Gastrocnemius medialis (tissue), 3 donors: ENCODE measurements around the genes SI and ZBBX.

DNA sequence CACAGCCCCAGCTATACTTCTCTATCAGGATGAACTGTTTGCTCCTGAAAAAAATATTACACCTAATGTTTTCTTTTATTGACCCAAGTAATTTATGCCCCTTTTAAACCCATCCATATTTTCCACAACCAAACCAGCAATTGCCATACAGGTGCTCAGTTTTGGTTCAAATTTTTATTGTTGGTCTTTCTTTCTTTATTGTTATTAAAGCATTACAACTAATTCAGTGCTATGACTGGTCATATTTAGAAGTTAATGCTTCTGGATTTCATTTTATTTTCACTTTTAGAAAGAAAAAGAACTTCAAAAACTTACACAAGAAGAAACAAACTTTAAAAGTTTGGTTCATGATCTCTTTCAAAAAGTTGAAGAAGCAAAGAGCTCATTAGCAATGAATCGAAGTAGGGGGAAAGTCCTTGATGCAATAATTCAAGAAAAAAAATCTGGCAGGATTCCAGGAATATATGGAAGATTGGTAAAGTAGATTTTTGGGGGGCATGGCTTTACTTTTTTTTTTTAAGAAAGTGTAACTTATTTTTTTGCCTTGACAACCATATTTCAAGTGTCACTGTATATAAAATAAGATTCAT lies 19.7 kb downstream of the SMC4 start:
- PRO-cap, result no peak
- RAMPAGE, long total RNA, 3 experiments, result no peak in any of the 3 experiments

DNA sequence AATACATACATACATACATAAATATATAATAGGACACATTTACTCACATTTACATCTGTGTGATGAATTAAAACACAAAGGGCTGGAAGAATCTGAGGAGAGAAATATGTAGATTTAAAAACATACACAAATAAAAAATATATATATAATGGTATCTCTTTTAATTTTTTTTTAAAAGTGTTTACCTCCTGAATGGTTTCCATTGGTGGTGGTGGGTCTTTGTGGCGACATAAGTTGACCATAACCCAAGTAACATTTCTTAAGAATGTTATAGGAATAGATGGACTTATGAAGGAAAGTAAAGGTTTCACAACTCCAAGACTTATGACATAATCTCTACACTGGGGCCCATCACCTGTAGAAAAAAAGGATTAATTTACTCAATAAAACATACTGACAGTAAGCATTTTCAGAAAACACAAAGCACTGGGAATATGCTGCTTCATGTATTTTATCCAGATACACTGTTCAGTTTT lies 39.6 kb downstream of the KPNA4 start:
- PRO-cap, result no peak
- RAMPAGE, long total RNA, 3 experiments, result no peak in any of the 3 experiments

GRCh38 chr3:160677410-160678202 lies 646 bp downstream of the ARL14 start:
- PRO-cap, result no peak
- RAMPAGE, long total RNA, 3 experiments, result no peak in any of the 3 experiments

- PRO-cap, result no peak
- RAMPAGE, long total RNA, 3 experiments, result no peak in any of the 3 experiments
These were observed 50.4 kb downstream of the PPM1L start for GRCh38 chr3:160806291-160806883.

GRCh38 chr3:160809414-160809768 lies 53.4 kb downstream of the PPM1L start:
- PRO-cap, result bidirectional peak, plus-strand start at chr3:160809709, minus-strand start at chr3:160809592
- RAMPAGE, long total RNA, 3 experiments, result no peak in any of the 3 experiments

GRCh38 chr3:160816878-160817508 lies 61.0 kb downstream of the PPM1L start:
- PRO-cap, result no peak
- RAMPAGE, long total RNA, 3 experiments, result no peak in any of the 3 experiments

DNA sequence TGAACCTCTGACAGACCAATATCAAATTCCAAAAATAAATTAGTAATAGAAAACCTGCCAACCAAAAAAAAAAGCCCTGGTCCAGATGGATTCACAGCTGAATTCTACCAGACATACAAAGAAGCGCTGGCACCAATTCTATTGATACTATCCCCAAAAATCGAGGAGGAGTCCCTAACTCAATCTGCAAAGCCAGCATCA lies 381.7 kb downstream of the OTOL1 start:
- PRO-cap, result no peak
- RAMPAGE, long total RNA, 3 experiments, result no peak in any of the 3 experiments

GRCh38 chr3:164460856-164461262 lies 617.4 kb downstream of the SI start:
- PRO-cap, result no peak
- RAMPAGE, long total RNA, 3 experiments, result no peak in any of the 3 experiments

DNA sequence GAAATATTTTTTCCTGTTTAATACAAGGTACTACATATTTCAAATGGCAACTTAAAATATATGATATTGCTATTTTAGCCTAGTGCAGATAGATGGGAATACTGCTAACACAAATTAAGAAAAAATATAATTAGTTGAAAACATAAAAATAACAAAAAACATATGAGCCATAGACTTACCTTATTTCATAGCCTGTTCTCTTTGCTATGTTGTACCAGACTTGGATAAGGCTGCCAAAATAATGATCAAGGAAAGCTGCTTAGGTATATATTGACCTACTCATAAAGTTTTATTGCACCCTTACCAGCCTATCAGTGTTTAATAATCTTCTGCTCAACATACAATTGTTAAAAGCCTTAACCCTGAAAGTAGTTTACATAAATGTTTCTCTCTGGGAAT lies at the start of gene SI:
Gene SI (minus strand): TSS at position 243 of the 399 bp plus-strand sequence.
- PRO-cap, result no peak
- RAMPAGE, long total RNA, 3 experiments, result no peak in any of the 3 experiments

DNA sequence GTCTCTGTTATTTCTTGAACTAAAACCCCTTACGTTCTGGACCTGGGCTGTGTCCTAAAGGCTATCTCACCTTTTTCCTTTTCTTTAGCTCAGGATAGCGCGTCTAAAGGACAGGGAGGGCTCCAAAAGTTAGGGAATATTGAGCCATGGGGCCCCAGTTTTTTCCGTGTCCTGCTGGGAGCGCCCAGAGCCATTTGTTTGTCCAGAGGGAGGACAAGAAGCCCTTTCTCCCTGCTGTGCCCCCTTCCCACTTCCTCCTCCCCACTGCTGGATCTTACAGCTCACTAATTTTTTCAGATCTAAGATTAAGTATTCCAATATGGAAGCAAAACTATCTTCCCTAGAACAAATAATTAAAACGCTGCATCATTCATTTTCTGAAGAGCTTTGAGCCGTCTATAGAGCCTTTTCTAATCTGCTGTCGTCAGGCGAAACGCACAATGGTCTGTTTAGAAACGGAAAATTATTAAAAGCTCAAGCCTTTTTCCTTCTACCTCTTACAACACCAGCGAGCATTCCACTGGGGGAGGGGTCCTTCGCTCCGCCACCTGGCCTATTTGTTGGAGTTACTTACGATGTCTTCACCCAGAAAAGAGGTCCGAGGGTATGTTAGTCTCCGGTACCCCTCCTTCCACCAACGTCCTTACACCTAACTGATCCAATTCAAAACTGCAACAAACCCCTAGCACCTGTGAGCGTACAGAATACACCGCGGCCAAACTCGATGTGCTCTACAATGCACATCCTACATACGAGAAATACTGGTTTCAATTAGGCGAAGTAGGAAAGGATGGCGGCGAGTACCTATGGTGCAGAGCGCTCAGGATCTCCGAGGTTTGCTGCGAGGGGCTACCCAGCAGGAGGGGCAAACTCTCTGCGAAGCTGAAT lies 1.2 kb downstream of the SLITRK3 start:
- PRO-cap, result no peak
- RAMPAGE, long total RNA, 3 experiments, result no peak in any of the 3 experiments

DNA sequence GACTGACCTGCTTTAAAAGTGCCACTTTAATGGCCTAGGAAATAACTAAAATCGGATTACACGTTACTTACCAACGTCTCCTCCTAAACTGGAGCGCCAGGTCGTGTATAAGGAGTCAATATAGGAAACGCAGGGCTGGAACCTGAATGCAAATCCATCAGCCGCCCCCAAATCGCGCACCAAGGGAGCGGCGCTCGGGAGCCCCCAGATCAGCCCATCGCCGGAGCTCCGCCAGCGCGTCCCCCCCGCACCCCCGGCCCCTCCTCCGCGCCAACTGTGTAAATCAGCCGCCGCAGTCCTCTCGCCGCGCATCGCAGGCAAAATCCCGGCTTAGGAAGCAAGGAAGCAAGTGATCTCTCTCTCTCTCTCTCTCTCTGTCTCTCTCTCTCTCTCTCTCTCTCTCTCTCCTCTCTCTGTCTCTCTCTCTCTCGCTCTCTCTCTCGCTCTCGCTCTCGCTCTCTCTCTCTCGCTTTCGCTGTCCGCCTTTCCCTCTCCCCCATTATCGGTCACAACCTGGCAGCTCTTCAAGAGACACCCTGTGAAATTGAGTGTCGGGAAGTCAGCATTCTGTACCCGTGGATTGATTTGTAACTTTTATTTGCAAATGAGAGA lies 443 bp upstream of the SLITRK3 start:
- PRO-cap, result no peak
- RAMPAGE, long total RNA, 3 experiments, result no peak in any of the 3 experiments

DNA sequence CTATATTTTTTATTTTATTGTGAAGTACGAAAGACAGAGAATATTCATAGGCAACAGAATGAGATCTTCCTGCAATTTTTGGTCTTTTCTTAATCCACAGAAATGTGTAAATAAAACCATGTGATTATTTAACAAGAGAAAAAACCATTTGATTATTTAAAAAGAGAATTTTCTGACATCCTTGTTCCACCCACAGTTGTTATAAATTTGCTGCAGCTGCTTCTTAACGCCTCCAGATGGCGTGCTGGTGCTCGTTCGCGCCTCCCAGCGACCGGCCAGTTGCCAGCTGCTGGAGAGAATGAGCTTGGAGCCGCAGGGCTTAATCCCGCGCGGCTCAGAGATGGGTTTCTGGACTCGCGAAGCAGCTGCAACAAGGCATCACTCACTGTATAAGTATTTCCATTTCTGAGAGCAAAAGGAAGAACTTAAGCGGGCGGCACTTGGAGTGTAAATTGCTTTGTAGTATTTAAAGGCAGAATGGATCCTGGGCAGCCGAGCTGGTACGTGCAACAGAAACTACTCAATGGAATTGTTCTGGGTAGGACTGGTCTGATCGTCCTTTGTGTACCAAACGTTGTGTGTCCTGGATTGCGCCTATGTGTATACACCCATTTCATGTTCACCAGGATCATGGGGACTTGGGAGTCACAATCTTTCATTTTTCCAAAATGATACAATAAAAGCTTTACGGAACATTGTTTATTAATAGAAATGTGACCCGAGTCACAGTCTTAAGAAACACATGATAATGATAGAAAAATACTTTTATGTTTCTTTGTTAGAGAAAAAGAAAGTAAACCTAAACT lies 10.7 kb upstream of the SLITRK3 start:
- PRO-cap, result no peak
- RAMPAGE, long total RNA, 3 experiments, result no peak in any of the 3 experiments

GRCh38 chr3:165874645-165875237 lies 37.5 kb upstream of the BCHE start:
- PRO-cap, result no peak
- RAMPAGE, long total RNA, 3 experiments, result no peak in any of the 3 experiments

DNA sequence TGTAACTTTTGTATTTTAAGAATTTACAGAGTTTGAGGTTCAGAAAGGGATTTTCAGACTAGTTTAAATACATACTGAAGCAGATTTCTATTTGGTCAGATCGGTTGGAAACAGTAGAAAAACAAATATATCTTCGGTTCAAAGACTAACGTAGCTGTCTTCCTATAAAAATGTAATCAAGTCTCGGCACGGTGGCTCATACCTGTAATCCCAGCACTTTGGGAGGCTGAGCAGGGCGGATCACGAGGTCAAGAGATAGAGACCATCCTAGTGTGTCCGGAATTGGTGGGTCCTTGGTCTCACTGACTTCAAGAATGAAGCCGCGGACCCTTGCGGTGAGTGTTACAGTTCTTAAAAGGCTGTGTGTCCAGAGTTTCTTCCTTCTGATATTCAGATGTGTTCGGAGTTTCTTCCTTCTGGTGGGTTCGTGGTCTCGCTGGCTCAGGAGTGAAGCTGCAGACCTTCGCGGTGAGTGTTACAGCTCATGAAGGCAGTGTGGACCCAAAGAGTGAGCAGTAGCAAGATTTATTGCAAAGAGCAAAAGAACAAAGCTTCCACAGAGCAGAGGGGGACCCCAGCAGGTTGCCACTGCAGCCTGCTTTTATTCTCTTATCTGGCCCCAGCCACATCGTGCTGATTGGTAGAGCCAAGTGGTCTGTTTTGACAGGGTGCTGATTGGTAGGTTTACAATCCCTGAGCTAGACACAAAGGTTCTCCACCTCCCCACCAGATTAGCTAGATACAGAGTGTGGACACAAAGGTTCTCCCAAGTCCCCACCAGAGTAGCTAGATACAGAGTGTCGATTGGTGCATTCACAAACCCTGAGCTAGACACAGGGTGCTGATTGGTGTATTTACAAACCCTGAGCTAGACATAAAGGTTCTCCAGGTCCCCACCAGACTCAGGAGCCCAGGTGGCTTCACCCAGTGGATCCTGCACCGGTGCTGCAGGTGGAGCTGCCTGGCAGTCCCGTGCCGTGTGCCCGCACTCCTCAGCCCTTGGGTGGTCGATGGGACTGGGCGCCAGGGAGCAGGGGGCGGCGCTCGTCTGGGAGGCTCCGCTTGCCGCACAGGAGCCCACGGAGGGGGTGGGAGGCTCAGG lies 80.6 kb upstream of the BCHE start:
- PRO-cap, result no peak
- RAMPAGE, long total RNA, 3 experiments, result no peak in any of the 3 experiments

DNA sequence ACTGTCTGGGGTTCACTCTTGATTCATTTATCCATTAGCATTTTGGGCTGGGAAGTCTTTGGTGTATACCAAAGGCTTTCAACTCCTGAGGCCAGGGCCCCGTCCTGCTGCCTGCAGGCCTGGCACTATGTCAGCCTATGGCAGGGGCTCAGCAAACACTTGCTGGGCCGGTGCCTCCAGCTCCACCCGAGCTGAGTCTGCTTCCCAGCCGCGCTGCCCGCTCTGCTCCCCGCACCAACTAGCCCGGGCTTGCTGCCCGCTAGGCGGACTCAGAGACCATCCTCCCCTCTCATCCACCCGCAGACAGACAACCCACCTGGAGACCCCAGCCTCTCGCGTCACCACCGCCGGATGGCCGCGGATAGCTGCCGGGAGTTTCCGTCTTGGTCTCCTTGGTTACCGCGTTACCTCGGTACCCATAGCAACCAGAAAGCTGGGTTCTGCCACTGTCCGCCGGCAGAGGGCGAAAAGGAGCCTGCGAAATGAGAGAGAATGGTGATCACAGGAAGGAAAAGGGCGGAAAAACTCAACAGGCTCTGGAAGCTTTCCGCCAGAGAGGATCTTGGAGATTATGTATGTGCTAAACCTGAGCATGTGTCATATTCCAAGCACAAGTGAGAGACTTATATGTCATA lies at the start of gene ZBBX:
Gene ZBBX (minus strand): TSS at position 367 of the 635 bp plus-strand sequence.
- PRO-cap, result no peak
- RAMPAGE, long total RNA, 3 experiments, result no peak in any of the 3 experiments

DNA sequence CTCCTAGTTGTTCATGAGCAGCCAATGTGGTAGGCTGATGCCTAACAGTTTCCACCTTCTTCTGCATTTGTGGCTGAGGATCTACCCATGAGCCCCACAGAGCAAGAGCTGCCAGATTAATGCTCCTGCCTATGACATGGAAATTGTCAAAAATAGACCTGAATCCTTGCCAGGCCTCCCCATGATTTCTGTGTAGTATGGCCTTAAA lies 128.9 kb downstream of the SERPINI1 start:
- PRO-cap, result no peak
- RAMPAGE, long total RNA, 3 experiments, result no peak in any of the 3 experiments

GRCh38 chr3:168010144-168011127 lies 85.3 kb downstream of the GOLIM4 start:
- PRO-cap, result no peak
- RAMPAGE, long total RNA, 3 experiments, result no peak in any of the 3 experiments

GRCh38 chr3:168023398-168023710 lies 72.4 kb downstream of the GOLIM4 start:
- PRO-cap, result no peak
- RAMPAGE, long total RNA, 3 experiments, result no peak in any of the 3 experiments

DNA sequence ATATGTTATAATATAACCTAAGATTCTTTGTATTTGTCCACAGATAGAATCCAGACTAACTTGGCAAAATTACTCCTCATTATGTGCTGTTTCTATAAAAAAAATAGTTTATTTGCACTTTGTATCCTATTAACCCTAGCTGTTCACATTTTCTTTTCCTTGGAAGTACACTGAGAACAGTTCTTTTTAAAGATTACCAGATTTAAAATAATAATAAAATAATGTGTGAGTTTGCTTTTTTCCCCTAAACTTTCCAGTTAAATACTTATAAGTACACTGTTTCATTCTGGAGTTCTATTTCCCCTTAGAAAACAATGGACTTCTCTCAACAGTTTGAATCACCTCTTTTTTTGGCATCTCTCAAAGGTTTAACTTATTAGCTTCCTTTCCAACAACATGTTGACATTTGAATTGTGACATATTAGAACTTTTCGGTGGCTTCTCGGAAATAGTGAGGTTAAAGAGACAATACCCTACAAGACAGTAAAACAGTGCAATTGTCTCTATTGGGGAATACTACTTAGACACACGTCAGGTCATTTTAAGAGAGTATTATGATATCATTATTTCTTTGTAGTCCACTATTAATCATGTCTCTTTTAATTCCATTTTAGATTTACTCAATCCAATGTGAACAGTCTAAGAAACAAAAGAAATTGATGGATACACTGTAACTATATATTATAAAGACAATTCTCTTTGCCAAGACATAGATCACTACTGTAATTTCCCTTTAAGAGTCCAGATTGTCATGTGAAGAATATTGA lies 529.8 kb downstream of the MECOM start:
- PRO-cap, result no peak
- RAMPAGE, long total RNA, 3 experiments, result no peak in any of the 3 experiments

DNA sequence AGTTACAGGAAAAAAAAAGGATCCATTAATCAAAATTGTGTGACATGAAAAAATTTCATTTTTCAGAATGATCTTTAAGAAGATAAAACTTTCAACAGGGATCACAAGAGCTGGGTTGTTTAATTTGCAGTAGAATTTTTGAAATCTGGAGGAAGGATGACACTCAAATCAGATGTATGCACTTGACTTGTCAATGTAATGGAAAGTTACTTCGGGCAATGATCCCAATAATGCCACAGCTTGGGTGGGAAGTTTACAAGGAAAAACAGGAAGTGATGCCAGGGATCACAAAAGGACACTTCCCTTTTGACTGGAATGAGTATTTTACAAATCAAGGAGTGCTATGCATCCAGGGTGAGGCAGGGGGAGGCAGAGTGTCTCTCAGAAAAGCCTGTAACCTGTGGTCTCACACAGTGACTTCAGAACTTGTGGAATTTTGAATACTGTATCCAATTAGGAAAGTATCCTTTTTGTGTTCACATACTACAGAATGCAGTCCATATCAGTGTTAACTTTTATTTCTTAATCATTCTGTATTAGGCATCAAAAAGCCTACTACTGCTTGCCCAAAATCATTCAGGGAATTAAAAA lies 445.2 kb downstream of the MECOM start:
- PRO-cap, result no peak
- RAMPAGE, long total RNA, 3 experiments, result no peak in any of the 3 experiments